ENCODE results near the genes GATAD1, CDK6 and TFPI2.

DNA sequence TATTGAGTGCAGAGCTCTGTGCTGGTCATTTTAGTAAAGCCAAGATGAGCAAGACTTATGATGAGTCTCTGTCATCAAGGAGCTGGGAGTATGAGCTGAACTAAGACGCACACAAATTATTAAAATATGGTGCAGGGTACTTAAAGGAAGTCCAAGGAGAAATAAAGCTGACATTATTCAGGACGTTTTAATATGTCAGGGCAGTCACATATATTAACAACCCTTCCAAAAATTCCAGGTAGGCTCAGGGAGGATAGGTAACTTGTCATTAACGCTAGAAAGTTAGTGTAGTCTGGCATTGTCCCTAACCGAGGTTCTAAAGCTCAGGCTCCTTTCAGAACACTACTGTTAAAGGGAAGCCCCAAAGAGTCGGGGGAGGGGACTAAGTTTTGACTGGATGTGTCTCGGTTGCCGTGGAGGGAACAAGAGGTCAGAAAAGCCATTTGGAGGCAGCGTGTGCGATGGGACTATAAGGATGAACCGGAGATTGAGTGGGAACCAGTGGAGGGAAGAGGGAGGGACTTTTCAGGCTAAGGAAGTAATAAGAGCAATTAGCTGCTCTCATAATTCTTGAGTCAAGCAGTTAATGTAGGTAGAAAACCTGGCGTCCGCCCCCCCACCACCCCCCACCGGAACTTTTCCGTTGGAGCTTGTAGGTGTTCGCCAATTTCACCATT lies 656 bp upstream of the AKAP9 start:
- PRO-cap, result no peak

- PRO-cap, result no peak
Measured at GRCh38 chr7:91973661-91974118, 33.0 kb downstream of the AKAP9 start.

- PRO-cap, result no peak
Measured at GRCh38 chr7:91992016-91992249, 51.3 kb downstream of the AKAP9 start.

DNA sequence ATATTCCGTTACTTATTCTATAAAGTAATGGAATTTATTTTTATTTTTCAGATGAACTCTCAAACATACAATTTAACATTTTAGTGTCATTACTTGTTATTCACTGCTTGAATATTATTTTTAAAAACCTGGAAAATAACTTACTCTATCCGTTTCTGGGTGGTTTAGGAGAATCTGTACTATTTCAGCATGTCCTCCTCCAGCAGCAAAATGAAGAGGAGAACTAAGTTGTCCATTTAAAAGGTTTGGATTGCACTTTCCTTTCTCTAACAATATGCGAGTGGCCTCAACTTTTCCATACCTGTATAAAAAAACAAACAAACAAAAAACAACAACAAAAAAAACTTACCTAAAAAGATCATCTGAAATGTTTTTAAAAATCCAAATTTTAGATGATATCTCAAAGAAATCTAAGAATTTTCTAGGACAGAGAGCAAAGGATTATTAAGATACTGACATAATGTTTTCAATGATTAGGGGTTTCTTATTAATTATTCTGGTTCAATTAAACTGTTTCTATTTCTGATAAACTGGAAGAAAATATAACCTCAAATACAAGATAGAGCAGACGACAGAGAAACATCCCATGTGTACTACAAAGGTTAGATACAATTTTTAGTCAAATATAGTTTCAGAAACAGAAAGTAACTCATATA lies 19.2 kb downstream of the KRIT1 start:
- PRO-cap, result no peak

GRCh38 chr7:92345098-92346175 lies 99.7 kb downstream of the ANKIB1 start:
- PRO-cap, result no peak

DNA sequence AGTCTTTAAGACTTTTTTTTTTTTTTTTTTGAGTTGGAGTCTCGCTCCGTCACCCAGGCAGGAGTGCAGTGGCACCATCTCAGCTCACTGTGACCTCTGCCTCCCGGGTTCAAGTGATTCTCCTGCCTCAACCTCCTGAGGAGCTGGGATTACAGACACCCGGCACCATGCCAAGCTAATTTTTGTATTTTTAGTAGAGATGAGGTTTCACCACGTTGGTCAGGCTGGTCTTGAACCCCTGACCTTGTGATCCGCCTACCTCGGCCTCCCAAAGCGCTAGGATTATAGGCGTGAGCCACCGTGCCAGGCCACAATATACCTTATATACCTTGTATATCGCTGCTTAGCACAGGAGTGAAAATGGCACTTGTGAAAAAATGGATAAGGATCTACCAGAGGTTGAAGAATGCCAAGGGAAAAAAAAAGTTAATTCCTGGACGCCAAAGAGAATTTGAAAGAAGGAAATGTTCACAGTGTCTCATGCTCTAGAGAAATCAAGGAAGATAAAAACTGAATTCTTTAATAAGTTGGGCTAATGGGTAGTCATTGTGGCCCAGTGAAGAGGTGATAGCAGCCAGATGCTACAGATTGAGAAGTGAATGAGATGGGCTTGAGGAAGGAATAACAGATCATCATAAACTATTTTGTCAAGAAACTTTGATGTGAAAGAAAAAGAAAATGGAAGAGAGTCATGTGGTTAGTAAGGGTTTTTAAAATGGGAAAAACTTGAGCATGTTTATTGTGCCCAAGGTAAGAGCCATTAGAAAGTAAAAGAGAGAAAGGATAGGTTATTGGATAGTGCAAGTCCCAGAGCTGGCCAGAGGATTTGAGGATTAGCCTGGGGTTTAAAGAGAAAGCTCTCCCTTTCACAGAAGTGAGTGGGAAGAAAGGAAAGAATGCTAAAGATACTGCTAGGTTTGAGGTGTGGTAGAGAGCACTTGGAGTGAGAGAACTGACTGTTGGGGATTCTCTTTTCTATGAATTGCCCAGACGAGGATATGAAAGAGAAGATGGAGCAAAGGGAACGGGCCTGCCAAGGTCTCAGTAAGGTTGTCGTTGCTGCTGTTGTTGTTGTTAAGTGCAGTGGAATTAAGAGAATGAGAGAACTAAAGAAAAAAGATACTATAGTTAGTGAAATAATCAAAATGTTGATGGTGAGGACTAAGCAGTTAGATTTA lies 98.5 kb upstream of the GATAD1 start:
- PRO-cap, result no peak

GRCh38 chr7:92447027-92447858 lies at the start of gene GATAD1:
TSS of gene GATAD1 (plus strand) at chr7:92447482.
- PRO-cap, result unidirectional peak, plus-strand start at chr7:92447410; unidirectional peak, plus-strand start at chr7:92447476

DNA sequence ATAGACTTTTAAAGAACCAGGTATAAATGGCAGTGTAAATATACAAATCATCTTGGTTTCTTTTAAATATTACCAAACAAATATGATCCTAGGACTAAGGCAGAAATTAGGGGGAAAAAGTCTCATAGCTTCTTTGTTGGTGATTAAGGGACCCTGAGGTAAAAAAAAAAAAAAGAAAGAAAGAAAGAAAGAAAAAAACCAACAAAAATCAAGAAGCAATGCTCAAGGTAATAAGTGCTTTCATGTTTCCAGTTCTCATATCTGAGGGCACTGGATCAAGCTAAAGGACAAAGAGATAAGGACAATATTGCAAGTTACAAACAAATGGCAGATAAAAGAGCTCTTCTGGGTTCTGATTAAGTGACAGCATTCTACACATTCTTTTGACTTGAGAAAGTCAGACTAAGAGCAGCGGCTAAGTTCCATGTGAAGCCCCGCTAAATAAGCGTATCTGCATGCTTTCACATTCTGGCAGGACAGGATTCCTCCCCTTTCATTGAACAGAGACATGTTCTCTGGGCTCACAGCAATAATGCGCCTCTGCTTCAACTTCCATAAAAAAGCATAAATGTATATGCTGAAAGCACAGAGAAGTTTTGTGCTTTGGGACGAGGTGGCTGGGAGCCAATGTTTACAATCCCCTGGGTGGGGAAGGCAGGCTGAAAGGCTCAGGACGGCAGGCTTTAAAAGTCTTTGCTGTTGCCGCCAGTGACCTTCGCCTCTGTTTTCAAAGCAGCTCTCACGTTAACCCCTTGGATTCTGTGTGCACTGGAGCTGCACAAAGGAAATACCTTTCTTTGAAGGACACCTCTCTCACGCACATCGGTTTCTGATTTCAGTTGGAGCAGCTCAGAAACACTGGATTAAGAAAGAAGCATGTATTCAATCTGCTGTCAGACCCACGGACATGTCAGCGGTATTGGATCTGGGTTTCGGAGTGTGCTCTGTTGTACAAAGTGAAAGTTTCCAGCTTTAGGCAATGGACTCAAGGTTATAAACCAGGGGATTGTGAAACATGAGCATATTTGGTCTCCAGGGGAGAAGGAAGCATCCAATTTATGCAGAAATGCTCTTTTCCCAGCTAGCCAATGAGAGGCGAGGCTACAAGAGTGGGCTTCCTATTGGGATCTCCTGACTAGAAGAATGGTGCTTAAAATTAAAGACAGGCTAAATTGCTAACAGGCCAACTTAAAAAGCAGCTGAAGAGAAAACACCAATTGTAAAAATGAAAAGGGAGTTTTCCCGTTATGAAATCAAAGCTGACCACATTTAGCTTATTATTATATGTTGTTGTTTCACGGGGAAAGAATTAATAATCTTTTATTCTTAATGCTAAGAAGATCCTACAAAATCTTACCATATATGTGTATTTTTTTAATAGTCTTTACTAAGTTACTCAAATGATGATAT lies 105.4 kb upstream of the FAM133B start:
- PRO-cap, result no peak

GRCh38 chr7:92801490-92802123 lies 34.8 kb downstream of the CDK6 start:
- PRO-cap, result no peak

DNA sequence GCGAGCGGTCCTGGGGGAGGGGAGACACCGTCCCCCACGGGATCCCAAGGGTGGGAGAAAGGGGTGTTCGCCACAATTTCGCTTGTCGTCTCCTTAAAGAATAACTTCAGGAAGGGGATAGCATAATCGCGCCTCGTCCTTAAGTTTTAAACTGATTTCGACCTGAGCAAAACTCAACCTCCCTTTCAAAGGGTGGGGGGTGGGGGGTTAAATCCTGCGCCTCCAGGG lies 2.0 kb downstream of the CDK6 start:
- PRO-cap, result no peak

DNA sequence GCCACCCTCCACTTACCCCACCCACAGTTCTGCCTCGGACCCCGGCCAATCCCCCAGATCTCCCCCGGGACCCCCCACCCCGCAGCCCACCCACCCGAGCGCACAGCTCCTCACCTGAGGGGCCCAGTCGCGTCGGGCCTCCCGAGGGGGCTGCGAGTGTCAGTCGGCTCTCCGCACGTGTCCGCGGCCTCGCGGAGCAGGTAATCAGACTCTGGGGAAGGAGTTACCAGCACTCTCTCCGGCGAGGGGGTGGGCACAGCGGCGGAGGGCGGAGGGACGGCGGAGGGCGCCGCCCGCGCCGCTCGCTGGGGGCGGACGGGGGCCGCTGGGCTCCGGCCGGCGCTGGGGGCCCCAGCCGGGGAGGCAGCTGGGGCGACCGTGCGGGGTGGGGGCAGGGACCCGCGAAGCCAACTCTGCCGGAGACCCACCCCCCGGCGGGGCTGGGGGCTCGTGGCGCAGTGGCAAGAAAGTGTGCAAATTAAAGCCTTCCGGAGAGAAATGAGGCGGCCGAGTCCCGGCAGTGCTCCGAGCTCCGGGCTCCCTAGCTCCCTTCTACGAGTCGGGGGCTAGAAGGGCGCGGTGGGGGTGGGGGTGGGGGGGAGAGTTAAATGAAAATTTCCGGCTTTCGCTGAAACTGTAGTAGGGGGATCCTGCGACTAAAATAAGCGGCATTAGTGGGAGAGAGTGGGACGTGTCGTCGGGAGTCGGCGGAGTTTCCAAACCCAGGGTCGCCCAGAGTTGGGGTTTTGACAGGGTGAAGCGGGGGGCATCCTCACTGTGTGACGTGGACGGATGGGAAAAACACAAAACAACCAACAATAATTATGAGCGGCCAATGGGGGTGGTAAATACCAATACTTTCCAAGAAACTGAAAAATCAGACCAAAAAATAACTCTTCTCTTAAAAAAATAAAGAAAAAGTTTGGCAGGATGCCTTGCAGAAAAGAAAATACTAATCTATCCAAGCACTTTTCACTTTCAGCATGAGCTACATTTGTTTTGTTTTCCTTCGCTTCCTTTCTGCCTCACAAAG lies at the start of gene CDK6:
CDK6 (minus strand) TSS at position 210 of the 1,033 bp plus-strand sequence.
- PRO-cap, result bidirectional peak, plus-strand start at position 252 of the sequence, minus-strand start at position 206 of the sequence

- PRO-cap, result no peak
Measured at GRCh38 chr7:92916790-92917320, 80.5 kb upstream of the CDK6 start.

- PRO-cap, result no peak
Measured at GRCh38 chr7:93044326-93044671, 73.5 kb downstream of the SAMD9 start.

GRCh38 chr7:93146885-93147305 lies 1.3 kb downstream of the SAMD9L start:
- PRO-cap, result no peak

- PRO-cap, result no peak
Measured at GRCh38 chr7:93590951-93592241, 16.9 kb upstream of the CALCR start.

GRCh38 chr7:93890573-93891212 lies at the start of gene TFPI2:
TSS of gene TFPI2 (minus strand) at chr7:93890753.
- PRO-cap, result no peak

- PRO-cap, result no peak
Measured at GRCh38 chr7:94064673-94064982, 60.5 kb upstream of the BET1 start.

DNA sequence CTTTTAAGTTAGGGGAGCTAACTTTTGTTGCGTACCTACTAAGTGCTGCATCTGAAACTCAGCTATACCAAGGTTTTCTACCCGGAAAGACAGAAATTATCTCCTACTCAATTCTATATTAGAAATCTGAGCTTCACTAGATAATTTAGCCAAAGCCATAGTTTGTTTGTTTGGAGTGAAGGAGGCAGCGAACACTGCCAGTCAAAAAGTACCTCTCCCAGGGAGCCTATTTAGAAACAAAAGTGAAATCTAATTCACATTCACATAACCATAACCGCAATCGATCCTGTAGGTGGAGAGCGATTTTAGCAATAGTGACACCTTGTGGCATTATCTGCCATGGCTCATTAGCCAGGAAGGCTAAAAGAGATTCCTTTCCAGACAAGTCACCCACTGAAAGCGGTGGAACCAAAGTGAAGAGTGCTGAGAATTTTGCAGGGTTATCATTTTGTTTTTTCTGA lies 83.5 kb upstream of the BET1 start:
- PRO-cap, result no peak

GRCh38 chr7:94392052-94392566 lies 2.6 kb upstream of the COL1A2 start:
- PRO-cap, result no peak

DNA sequence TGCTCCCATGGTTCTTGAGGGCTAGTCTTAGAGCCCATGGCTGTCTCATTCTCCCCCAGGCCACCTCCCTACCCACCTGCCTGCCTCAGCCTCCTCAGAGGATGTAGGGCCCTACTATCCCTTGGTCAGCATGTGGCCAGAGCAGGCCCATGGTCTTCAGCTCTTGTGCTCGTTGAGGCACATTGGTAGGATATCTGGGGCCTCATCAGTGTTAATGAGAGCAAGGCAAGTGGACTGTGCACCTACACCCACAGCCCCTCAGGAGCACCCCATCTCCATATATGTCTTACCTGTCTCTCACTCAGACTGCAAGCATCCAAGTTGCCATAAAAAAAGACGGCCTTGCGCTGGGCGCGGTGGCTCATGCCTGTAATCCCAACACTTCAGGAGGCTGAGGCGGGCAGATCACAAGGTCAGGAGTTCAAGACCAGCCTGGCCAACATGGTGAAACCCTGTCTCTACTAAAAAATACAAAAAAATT lies 72.2 kb upstream of the PPP1R9A start:
- PRO-cap, result no peak

All from ascending aorta (tissue), 1 donor.